Astrocyte (in vitro differentiated cells and primary cell): ENCODE results near the genes AAR2, SLA2, DSN1, SAMHD1 and RPN2.

DNA sequence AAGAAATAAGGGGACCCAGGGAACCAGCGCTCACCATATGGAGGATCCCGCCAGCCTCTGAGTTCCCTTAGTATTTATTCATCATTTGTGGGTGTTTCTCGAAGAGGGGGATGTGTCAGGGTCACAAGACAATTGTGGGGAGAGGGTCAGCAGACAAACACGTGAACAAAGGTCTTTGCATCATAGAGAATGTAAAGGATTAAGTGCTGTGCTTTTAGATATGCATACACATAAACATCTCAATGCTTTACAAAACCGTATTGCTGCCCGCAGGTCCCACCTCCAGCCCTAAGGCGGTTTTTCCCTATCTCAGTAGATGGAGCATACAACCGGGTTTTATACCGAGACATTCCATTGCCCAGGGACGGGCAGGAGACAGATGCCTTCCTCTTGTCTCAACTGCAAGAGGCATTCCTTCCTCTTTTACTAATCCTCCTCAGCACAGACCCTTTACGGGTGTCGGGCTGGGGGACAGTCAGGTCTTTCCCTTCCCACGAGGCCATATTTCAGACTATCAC is 15.6 kb downstream of the MMP24OS start:
- PRO-cap = no peak
- RRBS, 2 experiments = no CpG with 5 or more reads among the region's 13 CpGs

DNA sequence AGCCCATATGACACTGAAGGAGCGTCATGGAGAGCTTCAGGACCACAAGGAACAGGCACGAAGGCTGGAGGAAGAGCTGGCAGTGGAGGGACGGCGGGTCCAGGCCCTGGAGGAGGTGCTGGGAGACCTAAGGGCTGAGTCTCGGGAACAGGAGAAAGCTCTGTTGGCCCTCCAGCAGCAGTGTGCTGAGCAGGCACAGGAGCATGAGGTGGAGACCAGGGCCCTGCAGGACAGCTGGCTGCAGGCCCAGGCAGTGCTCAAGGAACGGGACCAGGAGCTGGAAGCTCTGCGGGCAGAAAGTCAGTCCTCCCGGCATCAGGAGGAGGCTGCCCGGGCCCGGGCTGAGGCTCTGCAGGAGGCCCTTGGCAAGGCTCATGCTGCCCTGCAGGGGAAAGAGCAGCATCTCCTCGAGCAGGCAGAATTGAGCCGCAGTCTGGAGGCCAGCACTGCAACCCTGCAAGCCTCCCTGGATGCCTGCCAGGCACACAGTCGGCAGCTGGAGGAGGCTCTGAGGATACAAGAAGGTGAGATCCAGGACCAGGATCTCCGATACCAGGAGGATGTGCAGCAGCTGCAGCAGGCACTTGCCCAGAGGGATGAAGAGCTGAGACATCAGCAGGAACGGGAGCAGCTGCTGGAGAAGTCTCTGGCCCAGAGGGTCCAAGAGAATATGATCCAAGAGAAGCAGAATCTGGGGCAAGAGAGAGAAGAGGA is 25.4 kb downstream of the C20orf173 start:
- PRO-cap = no peak
- RRBS, 2 experiments = no CpG with 5 or more reads among the region's 15 CpGs

DNA sequence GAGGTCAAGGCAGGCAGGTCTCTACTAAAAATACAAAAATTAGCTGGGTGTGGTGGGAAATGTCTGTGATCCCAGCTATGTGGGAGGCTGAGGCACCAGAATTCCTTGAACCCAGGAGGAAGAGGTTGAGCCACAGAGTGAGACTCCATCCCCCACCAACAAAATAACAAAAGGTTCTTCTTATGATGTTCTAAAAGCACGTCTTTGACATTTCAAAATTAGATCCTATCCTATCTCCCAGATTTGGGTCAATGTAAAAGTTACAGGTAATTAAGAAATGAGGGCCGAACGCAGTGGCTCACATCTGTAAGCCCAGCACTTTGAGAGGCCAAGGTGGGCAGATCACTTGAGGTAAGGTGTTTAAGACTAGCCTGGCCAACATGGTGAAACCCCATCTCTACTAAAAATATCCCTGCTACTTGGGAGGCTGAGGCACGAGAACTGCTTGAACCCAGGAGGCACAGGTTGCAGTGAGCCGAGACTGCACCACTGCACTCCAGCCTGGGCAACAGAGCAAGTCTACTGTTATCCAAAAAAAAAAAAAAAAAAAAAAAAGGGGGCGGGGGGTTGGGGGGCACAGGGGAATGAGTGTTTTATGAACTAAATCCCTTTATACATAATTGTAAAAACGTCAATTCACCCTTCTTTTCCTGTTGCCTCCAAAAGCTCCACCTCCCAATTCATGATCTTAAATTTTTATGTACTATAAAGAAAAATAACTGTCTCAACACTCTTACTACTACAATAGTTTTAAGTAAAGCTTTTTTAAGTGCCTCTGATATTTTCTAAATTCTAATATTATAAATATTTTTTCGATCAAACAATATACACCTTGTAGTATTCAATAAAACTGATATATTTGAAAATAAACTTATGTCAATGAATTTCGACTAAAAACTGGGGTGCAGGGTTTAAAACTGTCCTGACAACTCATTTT is 13.0 kb downstream of the ROMO1 start:
- PRO-cap = no peak
- RRBS, 2 experiments = no CpG with 5 or more reads among the region's 9 CpGs

DNA sequence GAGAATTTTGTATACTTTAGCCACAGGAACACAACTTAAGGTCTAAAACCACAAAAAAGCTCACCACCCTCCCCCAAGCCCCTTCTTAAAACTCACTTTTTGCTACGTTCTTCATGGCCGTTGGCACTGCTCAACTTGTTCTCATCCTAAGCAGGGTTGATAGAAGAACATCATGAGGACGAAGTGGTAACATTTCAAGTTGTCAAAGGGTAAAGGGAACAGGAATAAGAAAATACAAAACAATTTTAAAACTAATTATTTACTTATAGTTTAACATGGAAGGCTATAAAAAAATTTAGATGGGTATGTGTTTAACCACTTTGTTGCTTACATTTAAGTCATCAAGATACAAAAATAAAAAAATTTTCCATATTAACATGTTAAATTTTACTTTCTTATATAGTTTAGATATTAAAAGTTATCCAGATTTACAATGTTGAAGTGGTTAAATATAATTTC is 3.2 kb downstream of the RBM39 start:
- PRO-cap = no peak
- RRBS, 2 experiments = no CpG with 5 or more reads among the region's 3 CpGs

- PRO-cap = no peak
- RRBS, 2 experiments = no CpG with 5 or more reads among the region's 6 CpGs
Observed at GRCh38 chr20:36045256-36046078, 77.1 kb downstream of the CNBD2 start.

DNA sequence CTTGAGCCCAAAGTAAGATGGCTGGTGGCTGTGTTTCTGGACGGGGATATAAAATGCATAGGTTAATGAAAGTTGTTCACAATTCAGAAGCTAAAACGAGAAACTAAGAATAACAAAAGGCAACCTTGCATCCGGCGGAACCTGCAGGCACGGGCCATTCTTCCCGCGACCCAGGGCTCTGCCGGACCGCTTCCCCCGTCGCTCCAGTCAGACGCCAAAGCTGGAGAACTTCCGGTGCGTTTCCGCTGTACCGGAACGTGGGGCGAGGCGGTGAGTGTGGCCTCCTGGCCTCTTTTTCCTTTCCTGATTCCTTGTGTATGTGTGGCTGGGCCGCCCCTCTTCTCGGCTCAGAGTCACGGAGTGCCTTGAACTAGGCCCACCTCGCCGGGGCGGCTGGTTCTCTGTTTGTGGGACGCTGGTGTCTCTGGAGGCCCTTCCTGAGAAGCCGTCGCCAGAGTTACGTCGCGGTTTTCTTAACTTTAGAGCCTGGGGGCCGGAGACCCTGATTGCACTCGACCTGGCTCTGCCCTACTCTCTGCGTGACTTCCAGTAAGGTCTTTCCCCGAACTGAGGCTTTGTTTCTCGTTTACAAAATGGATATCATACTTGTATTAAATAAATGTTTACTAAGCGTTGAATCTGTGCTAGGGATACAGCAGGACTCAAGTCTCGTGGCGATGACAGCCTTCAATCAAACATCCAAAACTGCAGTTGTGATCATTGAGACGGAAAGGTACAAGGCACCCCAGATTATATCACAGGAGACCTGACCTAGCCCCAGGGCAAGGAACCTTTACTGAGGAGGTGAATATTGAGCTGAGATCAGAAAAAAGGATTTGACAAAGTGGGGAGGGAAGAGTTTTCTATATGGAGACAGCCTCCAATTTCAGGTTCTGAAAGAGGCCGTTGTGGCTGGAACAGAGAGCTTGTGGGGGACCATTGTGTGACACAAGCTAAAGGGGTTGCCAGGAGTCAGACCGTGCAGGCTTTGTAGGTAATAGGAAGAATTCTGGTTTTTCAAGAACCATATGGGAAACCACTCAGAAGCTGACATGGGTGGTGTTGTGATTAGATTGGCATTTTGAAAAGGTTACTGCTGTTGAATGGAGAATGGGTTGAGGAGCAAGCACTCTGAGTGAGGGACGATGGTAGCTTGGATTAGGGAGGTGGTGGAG is at the start of gene AAR2:
Gene AAR2 (plus strand): TSS at position 245 of the 1,175 bp plus-strand sequence.
- PRO-cap = bidirectional peak, plus-strand start at position 245 of the sequence, minus-strand start at position 180 of the sequence
- RRBS, 2 experiments = 1 to 2% methylated on average over 11 to 22 of the region's 43 CpGs

- PRO-cap = no peak
- RRBS, 2 experiments = no CpG with 5 or more reads among the region's 5 CpGs
Observed at GRCh38 chr20:36467587-36468203, 73.6 kb upstream of the MYL9 start.

- PRO-cap = no peak
- RRBS, 2 experiments = no CpG with 5 or more reads among the region's 5 CpGs
Observed at GRCh38 chr20:36468317-36468757, 73.0 kb upstream of the MYL9 start.

- PRO-cap = no peak
- RRBS, 2 experiments = no CpG with 5 or more reads among the region's 9 CpGs
Observed at GRCh38 chr20:36484236-36485077, 56.9 kb upstream of the MYL9 start.

DNA sequence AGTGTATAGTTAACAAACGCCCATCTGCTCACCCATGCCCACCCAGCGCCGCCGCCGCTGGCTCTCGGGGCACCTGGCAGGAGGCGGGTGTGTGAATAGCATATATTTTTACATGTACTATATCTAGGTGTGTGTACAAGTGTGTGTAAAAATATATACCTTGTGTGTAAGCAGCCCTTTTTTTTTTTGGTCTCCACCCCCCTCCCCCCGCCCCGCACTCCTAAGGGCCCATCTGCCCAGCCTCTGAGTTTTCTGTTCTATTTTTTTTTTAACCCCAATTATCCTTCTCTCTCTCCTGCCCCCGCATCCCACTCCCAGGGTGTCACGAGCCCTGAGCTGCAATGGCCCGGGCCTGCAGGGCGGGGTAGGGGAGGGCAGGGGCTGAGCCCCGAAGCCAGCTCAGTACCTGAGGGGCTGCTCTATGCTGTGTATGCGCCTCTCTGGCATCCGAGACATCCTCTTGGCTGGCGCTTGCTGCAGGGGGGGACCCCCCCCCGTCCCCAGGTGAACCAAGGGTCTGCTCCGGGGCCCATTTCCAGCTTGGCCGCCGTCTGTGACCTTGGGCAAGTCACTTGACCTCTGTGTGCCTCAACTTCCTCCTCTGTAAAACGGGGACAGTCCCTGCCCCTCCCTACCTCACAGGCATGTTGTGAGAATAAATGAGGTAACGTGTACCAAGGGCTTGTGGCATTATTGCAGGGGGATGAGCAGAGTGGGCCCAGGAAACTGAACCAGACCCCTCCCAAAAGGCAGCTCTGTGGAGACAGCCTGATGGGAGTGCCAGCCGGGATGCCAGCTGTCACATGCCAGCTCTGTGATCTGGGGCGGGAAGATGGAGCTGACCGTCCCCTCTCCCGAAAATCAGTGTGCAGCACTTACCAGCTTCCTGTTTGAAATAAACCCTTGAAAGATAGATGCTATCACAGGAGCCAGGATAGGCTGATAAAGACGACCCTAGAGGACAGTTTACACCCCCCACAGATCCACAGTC is 13.1 kb upstream of the MYL9 start:
- PRO-cap = no peak
- RRBS, 2 experiments = no CpG with 5 or more reads among the region's 28 CpGs

DNA sequence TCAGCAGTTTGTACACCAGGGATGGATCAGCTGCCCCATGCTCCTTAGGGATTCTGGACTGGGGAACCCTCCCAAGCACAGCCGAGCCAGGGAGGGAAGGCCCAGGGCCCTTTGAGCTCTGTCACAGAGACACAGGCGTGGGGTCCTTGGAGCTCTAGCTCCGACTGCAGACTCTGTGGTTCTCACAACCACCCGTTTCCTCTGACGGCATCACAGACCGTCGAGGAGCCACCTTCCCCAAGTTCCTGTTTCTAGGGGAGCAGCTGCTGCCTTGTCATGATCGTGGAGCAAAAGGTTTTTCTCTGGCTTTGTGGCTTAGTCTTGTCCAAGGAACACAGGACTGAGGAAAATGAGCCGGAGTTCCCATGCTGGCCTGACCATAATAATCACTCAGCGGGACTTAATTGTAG is at the start of gene SLA2:
Gene SLA2 (minus strand): TSS at position 166 of the 410 bp plus-strand sequence.
- PRO-cap = no peak
- RRBS, 2 experiments = no CpG with 5 or more reads among the region's 10 CpGs

- PRO-cap = bidirectional peak, plus-strand start at chr20:36773951, minus-strand start at chr20:36773739
- RRBS, 2 experiments = 2 to 3% methylated on average over 12 to 20 of the region's 82 CpGs
Observed at GRCh38 chr20:36772819-36774091, at the start of gene DSN1. DSN1 (minus strand) TSS chr20:36773763.

DNA sequence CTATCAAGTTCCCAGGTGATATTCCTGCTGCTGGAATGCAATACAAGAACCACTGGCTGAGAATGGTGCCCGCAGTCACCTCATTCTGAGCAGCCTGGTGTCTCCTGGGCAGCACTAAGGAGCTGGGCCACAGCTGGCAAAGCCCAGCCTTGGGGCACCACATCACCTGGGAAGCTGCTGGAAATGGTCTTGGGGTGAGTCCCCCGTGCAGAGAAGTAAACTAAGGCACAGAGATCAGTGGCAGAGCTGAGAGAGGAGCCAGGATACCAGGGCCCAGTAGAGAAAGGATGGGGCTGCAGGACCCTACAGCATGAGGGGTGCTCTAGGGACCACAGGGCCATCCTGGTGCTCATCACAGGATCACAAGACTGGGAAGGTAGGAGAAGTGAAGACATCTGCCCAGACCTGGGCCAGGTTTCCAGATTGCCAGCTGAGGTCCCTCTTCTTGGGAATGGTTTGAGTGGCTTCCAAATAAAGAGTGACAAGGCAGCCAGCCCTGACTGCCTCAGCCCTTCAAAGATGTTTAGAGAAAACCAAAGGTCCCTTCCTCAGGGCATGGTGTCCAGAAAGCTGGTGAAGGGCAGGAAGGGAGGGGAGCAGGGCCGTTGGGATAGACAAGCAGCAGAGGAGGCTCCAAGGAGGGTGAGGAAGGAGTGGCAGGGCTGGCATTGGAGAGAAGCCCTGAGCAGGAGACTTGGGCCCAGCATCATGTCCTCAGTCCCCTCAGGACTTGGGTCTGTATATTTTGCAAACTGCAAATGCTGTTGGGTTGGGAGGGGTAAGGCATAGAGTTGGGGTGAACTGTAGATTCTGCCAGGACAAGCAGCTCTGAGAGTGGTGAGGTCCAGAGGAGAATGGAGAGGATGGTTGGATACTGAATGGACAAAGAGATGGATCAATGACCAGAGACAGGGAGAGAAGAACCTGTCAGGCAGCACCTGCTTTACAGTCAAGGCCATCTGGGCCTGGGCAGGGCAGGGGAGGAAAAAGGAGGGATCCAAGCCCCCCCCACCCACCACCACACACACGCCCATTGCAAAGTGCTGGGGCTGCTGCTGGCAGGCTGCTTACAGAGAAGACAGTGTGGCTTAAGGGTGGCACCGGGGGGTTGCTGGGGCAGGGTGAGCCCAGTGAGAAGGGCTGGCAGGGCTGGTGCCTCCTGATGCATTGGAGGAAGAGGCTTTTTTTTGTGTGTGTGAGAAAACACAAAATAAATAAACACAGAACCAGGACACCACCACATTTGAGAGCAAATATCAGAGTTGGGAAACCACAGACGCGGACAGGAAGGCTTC is 5.3 kb upstream of the DSN1 start:
- PRO-cap = no peak
- RRBS, 2 experiments = no CpG with 5 or more reads among the region's 7 CpGs

- PRO-cap = no peak
- RRBS, 2 experiments = no CpG with 5 or more reads among the region's 12 CpGs
Observed at GRCh38 chr20:36831142-36832016, 32.0 kb downstream of the SOGA1 start.

- PRO-cap = no peak
- RRBS, 2 experiments = no CpG with 5 or more reads among the region's 6 CpGs
Observed at GRCh38 chr20:36836632-36837130, 26.7 kb downstream of the SOGA1 start.

DNA sequence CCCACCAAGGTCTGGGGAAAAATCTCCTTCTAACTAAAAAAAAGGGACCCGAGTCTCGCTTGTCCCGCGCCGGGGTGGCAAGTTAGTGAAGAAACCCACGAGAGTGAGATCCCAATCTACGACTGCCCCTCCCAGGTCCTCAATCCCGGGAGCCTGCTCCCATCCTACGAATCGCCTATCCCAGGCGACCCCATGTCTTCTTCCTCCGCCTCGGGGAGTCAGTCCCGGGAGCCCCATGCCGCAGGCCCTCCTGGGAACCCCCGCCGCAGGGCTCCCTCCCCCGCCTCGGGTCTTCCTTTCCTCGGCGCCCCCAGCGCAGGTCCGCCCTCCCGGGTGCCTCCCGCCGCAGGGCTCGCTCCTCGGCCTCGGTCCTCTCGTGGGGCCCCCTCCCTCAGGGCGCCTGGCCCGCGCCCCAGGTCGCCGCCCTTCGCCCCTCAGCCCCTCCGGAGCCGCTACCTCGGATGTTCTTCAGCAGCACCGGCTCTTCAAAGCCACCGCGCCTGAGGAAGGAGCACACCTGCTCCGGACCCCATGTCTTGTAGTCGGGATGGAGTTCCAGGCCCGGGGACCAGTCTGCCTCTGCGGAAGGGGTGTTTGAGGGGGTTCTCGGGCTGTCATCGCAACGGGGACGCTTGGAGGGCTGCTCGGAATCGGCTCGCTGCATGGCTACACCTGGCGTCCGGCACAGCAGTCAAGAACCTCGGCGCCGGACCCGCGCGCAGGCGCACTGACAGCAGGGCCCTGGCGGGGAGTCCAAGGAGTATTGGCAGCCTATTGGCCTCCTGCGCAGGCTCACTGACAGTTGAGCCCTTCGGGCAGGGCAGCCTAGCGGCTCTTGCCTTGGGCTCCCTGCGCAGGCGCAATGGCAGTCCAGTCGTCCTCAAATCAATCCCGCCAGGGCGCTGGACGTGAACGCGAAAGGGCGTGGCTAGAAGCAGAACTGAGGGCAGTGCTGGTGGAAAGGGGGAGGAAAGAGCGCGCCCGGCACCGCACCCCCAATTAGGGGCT is at the start of gene SAMHD1:
Gene SAMHD1 (minus strand): TSS at position 729 of the 1,008 bp plus-strand sequence.
- PRO-cap = bidirectional peak, plus-strand start at position 937 of the sequence, minus-strand start at position 729 of the sequence
- RRBS, 2 experiments = 1 to 2% methylated on average over 16 to 36 of the region's 79 CpGs

DNA sequence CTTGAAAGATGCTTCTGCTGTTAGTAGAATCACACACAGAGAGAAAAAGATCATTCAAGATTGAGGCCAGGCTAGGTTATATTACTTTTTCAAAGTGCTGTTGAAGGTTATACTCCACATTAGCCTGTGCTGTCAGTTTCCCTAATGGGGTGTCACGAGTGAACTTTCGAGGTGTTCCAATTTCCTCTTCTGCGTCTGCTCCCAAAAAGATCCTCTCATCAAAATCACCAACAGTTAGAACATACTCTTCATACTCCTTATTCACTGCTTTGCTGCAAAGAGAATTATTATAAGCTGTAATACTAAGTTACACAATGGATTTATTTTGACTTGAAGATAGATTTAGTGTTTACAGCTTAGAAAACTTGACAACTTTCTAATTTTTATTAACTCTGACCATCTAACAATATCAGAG is 33.8 kb downstream of the RBL1 start:
- PRO-cap = no peak
- RRBS, 2 experiments = no CpG with 5 or more reads among the region's 3 CpGs

DNA sequence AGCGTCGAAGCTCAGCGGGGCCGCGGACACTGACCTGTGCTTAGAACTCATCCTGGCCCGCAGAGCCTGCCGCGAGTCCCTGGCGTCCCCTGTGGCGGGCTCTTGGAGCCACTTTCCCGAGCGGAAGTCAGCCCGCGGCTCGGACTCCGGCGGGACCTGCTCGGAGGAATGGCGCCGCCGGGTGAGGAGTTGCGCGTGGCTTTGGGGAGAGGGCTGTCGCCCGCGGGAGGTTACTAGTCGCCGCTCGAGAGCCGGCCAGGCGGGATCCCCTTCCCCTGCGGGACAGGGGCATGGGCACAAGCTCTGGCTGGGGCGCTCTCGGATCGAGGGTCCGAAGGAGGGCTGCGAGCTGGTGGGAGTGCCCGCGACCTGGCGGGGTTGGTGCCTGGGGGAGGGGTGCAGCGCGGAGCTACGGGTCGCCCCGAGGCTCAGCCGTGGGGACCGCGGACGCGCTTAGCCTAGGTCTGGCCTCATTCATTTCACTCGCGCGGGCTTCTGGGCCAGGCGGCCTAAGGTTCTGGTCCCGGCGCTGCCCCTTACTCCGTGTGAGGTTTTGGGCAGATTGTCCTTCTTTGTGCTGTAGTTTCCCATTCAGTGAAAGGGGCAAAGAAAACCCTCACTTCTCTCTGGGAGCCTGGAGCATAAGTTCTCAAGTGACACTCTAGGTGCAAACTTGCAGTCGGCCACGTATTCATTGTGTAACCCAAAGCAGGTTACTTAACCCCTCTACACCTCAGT is at the start of gene RPN2:
Gene RPN2 (plus strand): TSS at position 142 of the 738 bp plus-strand sequence.
- PRO-cap = bidirectional peak, plus-strand start at position 200 of the sequence, minus-strand start at position 202 of the sequence
- RRBS, 2 experiments = 1 to 3% methylated on average over 6 of the region's 59 CpGs

GRCh38 chr20:37179927-37180492 is 880 bp downstream of the RPN2 start:
- PRO-cap = no peak
- RRBS, 2 experiments = no CpG with 5 or more reads among the region's 8 CpGs

DNA sequence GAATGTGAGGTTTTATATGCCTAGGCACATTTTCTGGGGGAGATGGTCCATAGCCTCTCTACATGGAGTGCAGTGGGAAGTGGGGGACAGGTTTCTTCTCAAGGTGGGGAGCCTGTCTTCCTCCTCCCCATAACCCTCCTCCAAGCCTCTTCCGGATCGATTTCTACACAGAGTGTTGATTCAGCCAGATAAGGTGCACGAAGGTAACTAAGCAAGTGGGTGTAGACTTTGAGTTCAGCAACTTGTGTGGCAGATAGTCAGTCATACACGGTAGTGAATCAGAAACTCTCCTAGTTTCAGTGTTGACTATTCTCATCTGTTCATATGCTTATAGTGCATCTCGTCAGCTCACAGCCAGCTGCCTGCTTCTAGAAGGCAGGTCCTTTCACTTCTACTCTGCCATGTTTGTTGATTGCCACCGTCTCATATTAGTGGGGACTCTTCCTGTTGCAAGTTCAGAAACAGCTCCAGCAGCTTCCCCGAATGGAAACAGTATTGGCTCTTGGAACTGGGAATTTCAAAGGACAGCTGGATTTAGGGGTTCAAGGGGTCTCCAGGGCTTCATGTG is 19.2 kb downstream of the MANBAL start:
- PRO-cap = no peak
- RRBS, 2 experiments = no CpG with 5 or more reads among the region's 7 CpGs